Type B pancreatic cell (in vitro differentiated cells): ENCODE measurements around the genes CDK3 and UBE2O.

DNA sequence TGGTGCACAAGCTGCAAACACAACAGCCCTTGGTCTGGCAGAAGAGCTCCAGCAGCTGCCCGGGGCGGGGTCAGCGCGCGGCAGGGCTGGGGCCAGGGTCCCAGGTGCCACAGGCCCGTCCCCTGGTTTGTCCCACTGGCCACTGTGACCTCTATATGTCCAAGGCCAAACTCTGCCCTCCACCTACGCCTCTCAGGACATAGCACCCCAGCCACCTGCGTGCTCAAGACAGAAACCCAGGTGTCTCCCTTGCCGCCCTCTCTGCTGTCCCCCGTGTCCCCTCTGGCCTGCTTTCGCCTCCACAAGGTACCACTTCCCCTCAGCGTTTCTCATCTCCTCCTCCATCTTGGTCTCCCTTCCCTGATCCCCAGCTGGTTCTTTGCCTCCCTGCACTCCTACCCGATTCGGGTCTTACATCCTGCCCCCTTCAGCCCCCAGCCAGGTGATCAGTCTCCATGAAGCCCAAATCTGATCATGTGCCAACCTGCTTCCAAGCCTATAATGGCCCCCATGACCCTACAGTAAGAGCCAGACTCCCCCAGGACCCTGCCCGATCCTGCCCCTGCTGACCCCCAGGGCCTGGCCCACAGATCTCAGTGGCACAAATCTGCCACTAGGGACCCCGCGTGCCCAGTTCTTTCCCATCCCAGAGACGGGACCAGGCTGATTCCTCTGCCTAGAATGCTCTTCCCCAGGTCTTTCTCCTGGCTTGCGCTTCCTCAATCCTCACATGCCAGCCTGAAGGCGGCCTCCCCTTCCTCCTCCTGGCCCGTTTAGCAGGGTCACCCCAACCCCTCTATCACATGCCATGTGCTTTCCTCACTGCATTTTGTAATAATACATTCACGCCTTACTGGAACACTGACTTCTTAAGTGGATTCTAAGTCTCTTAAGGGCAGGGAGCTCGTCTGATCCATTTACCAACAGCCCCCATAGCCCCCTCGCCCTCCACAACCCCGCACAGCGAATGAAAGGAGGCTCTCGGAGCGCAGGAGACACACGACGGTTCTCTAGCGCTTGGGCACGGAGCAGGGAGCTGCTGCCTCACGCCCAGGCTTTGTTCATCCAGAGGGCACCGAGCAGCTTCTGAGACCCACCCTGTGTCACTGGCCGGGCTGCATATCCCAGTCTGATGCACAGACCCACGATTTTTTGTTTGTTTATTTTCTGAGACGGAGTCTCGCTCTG lies 1.5 kb downstream of the TRIM65 start:
- PRO-cap: no peak

DNA sequence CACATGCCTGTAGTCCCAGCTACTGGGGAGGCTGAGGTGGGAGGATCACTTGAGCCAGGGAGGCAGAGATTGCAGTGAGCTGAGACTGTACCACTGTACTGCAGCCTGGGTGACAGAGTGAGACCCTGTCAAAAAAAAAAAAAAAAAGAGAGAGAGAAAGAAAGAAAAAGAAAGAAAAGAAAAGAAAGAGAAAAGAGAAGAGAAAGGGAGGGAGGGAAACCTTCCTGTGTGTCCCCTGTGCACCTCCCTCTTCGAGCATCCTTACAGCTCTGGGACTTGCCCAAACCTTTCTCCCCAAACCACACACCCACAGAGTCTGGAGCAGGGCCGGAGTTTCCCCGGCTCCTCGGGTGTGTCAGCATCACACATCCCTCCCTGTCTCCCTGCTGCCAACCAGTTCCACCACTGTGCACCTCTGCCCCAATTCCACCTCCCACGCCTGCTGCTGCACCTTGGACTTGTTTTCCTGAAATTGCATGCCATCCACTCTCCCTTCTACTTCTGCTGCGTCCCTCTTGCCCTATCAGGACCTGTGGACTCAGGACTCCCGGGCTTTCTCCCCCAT lies 4.0 kb upstream of the CDK3 start:
- PRO-cap: bidirectional peak, plus-strand start at position 498 of the sequence, minus-strand start at position 271 of the sequence

GRCh38 chr17:76000739-76001033 lies at the start of gene CDK3:
Gene CDK3 (plus strand): TSS chr17:76000855.
- PRO-cap: no peak

DNA sequence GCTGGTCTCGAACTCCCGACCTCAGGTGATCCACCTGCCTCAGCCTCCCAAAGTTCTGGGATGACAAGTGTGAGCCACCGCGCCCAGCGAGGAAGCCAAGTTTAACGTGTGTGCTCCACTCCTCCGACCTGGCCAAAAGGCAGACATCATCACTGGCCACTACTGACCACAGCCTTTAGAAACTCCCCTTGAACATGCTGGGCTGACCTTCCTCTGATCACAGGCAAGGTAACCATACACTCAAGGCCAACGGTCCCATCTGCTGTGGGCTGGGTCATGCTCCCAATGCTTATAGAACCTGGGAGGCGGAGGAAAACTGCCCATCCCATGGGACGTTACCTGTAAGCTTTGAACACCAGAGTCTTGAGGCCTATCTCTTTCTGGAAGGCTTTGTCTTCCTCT lies 17.8 kb upstream of the EVPL start:
- PRO-cap: no peak

GRCh38 chr17:76060815-76061353 lies 11.4 kb downstream of the SRP68 start:
- PRO-cap: no peak

GRCh38 chr17:76082347-76083340 lies 3.7 kb downstream of the ZACN start:
- PRO-cap: no peak

GRCh38 chr17:76142399-76143314 lies 1.6 kb upstream of the FOXJ1 start:
- PRO-cap: no peak

GRCh38 chr17:76238655-76239429 lies 1.5 kb downstream of the RNF157 start:
- PRO-cap: no peak

DNA sequence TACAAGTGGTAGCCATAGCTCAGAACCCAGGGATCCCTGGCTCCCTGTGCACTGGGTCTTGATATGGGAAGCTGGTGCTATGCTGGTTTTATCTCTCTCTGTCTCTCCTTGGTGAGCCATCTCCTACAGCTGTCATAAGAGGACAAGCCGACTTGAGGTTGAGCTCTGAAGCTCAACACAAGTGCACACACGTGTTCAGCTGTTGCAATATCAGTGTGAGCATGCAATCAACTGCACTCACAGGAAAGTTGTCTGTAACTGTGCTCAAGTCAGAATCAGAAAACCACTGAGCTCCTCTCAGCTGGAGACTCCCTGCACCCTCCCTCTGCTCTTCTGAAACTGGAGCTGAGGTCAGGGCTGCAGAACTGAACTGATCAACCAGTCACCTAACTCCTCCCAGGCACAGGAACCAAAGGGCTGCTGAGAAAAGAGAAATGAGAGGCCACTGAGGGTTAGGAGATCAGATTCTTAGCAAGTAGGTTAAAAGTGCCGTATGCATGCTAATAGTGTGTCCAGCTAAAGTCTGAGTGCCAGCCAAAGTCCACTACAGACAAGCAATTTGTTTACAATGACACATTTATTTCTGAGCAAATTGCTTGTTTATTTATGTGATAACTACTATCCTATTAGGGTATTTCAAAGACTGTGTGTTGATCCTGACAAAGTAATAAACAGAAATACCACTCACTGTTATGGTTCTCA lies 6.2 kb upstream of the RNF157 start:
- PRO-cap: no peak

DNA sequence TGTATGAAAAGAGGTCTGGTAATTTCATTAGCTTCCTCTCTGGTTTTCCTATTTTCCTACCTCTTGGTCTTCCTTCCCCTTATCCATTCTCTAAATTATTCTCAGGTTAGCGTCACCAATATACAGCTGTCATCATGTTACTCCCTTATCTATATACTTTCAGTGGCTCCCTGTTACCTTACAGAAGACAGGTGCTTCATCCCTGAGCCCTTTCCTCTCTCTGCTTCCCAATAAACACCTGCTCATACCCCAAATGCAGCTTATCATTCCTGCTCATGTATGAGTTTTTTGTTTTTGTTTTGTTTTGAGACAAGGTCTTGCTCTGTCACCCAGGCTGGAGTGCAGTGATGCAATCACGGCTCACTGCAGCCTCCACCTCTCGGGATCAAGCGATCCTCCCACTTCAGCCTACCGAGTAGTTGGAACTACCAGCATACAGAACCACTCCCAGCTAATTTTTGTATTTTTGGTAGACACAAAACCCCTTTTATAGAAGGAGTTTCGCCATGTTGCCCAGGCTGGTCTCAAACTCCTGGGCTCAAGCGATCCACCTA lies 7.7 kb upstream of the RNF157 start:
- PRO-cap: no peak

DNA sequence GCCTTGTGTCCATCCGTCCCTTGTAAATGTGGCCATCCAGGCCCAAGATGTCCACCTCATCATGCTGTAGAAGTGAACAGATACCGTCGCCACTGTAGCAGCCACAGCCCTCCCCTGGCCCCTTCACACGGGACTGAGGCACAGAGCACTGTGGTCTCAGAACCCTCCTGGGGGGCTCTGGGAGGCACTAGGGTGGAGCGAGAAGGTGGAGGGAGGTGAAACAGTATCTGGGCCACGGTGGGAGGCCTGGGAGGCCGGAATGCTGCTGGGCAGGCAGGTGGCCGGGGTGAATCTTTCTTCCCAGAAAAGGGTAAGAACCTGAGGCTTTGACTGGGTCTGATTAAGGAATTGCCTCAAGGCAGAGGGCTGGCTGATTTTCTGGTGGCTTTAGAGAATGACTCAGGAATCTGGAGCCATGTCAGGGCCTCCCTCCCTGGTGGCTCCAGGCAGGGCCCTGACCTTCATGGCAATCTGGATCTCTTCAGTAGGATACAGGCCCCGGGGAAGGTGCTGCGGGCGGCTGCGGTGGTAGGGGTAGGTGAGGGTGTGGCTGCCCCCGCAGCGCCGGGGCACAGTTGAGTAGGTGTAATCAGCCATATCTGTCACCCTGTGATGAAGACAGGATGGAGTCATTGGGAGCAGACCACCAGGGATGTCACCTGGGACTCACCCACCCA lies 11.7 kb downstream of the UBALD2 start:
- PRO-cap: no peak

- PRO-cap: unidirectional peak, minus-strand start at chr17:76453150
These were observed at the start of gene UBE2O for GRCh38 chr17:76453074-76453708. Gene UBE2O (minus strand): TSS chr17:76453152.

DNA sequence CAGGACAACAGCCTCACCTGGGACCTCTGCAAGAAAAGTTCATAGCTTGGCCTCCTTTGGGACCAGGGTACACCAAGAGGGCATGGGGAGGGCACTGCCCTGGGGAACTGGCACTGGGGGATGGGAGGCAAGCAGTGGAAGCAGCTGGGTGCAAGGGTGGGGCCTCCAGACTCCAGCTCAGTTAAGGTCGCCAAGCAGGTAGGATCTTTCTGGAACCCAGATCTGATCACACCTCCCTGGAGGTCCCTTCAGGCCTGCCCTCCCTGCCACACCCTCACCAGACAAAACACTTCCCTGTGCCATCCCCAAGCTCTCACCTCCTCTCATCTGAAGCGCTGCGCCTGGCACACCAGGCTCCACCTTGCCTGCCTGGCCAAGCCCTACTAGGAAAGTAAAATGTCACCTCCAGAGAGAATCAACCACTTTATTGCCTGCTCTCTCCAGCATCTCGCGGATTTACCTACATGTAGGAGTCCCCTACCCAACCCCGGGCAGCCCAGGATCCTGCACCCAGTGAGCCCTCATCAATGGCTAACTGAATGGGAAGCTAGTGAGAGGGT lies 10.7 kb downstream of the RHBDF2 start:
- PRO-cap: no peak

DNA sequence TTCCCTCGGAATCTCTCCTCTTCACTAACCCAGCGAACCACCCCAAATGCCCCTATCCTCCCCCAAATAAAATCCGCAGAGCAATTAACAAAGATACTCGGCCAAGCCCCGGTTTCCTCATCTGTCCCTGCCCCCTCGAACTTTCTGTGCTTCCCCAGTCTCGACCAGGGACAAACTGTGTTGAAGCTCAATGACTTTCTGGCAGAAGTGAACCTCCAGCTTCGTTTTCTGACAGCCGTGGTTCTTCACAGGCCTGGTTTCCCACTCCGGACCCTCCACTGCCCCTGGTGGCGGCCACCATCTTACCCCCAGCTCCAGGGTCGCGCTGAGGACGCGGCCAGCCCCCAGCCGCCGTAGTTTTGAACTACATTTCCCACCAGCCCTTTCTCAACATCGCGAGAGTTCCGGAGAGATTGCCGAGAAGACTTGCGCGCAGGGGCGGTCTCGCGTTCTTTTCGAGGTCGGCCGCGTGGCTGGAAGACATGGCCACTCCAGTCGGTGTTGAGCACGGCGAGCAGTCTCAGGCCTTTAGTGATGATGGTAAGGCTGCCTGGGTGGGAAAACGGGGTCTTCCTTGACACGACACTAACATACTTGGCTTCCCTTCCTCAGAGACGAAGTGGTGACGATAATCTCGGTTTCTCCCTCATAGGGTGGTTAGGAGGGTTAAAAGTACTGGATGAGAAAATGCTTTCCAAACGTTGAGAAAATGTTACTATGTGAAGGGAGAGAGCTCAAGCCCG lies 17.6 kb downstream of the PRCD start:
- PRO-cap: bidirectional peak, plus-strand start at position 452 of the sequence, minus-strand start at position 233 of the sequence

GRCh38 chr17:76563444-76563890 lies 22.2 kb downstream of the ST6GALNAC2 start:
- PRO-cap: no peak

- PRO-cap: no peak
These were observed 1.2 kb upstream of the ST6GALNAC2 start for GRCh38 chr17:76586632-76587390.

DNA sequence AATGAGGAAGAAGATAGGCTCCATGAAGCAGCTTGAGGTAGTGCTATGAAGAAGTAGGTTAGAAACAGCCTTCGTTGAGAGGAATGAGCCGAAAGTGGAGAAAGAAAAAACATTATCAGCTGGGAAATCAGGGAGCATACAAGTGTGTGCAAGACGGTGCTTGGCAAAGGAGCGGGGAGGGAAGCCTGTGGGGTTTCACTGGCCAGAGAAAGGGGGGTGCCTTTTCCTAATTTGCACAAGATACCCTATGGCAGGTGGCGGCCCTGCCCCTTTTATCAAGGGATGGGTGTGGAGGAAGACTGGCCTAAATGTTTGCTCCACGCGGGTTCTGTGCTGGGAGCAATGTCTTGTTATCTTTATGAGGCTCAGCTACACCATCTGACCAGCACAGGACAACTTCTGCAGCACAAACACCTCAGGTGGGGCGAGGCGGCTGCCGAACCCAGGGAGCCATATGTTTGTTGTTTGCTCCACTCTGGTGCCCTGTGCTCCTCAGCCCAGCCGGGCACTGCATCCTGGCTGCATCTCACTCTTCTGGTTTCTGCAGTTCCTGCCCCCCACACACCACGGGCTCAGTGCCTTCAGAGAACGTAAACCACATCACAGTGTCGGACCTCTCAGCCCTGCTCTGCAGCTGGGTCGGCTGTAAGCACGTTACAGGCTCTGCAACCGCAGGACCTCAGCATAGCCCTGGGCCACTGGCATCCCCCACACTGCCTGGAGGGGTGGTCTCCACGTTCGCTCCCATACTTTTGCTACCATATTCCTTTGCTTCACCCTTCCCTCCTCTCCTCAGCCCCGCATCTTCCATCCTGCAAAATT lies 32.5 kb downstream of the MXRA7 start:
- PRO-cap: no peak

DNA sequence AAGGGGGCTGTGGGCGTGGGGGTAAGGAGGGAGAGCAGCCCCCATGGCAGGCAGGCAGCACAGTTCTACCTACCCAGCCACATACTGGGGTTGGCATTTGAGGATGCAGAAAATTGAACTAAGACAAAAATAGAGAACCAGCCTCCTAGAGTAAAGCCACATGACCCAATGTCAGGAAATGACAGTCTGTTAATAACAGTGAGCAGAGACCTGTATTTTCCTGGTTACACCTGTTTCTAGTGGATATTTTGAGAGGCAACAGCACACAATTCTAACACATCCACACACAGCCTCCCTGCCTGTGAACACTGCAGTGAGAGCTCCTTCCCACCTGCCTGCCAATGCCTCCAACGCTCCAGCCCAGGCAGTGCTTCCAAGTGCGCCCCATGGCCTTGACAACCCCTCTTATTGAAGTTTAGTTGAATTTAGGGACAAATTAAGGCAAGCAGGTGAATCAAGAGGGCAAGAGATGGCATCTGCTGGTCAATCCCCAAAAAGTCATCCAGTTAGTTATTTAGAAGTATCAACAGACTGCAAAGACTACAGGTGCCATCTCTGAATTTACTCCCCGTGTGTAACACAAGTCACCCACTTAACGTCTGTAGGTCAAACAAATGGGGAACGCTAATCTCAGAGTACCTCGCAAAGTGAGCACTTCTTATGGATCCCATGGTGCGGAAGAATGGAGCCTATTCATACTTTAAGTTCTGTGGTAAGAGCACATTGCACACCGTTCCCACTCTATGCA lies 4.7 kb upstream of the MXRA7 start:
- PRO-cap: no peak

DNA sequence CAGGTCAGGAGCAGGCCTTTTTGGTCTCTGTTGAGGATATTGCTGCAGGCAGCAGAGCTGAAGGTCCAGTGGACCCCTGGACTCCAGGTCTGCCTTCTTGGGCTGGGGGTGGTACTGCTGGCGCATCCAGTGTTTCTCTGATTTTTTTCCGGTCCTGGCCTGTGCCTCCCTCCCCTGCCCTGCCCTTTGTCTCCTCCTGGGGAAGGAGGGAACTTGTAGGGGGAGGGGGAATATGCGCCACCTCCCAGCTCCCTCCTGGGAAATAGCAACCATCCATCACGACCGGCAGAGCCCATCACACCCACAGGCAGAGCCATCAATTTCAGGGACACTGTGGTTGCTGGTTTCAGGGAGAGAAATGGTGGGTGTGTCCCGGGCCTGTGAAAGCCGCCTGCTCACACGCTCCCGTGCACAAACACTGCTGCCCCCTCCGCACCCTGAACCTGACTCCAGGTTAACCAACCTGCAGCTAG lies 17.2 kb downstream of the MGAT5B start:
- PRO-cap: unidirectional peak, minus-strand start at position 181 of the sequence

DNA sequence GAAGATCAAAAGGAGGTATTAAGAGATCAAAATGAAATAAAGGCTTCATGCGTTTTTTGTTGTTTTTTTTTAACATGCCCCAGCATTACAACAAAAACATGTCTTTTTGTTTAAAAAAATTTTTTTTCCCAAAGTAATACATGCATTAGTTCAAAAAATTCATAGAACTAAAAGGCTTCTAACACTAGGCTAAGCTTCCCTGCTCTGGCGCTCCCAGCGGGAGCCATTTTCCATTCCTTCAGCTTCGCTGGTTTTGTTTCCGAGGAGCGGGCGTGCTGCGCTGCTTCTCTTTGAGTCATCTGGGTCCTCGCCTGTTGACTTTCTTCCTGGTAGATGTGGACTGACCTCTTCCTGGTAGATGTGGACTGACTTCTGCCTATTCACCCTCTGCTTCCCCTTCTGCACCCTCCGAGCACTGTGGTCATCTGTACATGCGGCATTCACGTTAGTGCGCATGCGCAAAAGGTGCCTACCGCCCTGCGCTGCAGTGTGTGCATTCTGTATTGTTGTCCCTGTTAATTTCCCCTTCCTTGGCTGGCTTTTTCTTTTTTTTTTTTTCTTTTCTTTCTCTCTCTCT lies 40.8 kb upstream of the SEC14L1 start:
- PRO-cap: no peak